ENCODE results near the genes FGFBP1 and FGFBP2.

DNA sequence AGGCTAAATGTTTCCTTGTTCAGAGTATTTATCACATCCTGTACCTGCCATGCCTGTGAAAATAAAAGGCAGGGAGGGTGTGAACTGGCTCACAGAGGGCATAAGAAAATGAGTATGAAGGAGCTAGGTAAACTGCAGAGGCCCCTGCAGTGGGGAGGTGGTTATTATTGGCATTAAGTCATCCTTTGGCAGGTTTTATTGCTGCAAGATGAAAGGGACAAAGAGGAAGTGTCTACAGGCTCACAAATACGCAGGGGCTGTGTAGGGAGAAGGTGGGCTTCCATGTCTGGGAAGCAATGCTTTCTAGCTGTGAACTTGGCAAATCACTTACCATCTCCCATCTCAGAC, 76.9 kb upstream of the HS3ST1 start:
- PRO-cap, 2 experiments: no peak in any of the 2 experiments

GRCh38 chr4:11769312-11770015, 340.8 kb upstream of the HS3ST1 start:
- PRO-cap, 2 experiments: no peak in any of the 2 experiments

DNA sequence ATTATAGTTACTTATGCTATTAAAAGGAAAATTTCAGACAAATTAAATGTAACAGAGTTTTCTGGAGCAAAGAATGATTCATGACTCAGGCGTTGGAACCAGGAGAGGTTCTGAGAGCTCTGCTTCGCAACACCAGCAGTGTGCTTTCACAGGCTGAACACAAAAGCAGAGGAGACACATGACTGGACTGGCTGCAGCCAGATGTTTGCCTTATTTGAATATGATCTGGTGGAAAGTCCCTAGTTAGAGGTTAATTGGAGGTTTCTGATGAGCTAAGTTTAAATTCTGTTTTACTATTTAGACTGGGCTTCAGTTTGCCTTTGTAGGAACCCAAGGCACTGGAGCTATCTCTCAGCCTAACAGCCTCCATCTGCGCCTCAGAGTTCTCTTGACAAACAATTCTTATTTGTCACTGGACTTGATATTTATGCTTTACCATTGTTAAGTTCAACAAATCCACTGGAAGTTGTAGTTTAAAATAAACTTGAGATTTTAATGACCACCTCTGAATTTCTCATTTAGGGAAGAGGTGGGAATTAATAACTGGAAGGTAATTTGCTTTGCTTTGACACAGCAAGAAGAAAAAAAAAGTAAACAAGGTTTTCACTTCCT, 16.1 kb downstream of the BOD1L1 start:
- PRO-cap, 2 experiments: no peak in any of the 2 experiments

DNA sequence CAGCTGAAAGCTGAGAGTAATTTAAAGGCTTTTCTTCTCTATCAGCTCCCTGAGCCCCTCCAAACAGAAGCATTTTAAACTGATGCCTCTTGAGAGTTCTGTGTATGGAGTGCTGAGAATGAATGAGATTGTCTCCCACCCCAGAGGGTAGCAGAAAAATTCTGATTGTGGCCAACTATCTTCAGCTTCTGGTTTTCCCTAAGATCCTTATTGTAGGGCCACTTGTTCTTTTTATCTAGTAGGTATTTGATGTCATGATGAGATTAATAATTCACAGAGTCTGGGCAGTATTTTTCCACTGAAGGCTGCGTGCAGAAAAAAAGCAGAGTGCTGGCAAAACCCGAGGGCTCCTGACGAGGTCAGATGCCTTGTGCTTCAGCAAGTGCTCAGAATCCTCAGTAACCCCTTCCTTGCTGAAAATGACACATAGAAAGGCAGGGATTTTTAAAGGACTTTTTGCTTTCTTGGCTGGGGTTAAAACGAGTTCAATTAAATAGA, 363.7 kb upstream of the BOD1L1 start:
- PRO-cap, 2 experiments: no peak in any of the 2 experiments

GRCh38 chr4:14165532-14166127, 538.1 kb upstream of the BOD1L1 start:
- PRO-cap, 2 experiments: no peak in any of the 2 experiments

GRCh38 chr4:15033882-15034773, 31.8 kb downstream of the CPEB2 start:
- PRO-cap, 2 experiments: no peak in any of the 2 experiments

- PRO-cap, 2 experiments: no peak in any of the 2 experiments
Observed at GRCh38 chr4:15065937-15067071, 64.0 kb downstream of the CPEB2 start.

DNA sequence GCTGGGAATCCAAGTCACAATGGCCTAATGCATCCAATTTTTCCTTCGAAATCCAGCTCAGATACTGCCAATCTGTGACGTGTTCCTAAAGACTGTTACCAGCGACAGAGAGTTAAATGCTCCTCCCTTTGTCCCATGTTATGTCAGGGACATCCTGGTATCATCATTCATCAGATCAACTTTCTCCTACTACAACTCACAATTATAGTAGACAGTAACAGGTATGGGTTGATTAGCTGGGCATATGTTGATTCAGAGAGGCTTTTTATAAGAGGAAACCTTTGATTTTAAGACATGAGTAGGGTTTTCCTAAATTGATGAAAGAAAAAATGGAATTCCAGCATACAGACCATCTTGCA, 143.8 kb downstream of the CPEB2 start:
- PRO-cap, 2 experiments: no peak in any of the 2 experiments

- PRO-cap, 2 experiments: no peak in any of the 2 experiments
Observed at GRCh38 chr4:15419893-15420608, 7.8 kb upstream of the C1QTNF7 start.

DNA sequence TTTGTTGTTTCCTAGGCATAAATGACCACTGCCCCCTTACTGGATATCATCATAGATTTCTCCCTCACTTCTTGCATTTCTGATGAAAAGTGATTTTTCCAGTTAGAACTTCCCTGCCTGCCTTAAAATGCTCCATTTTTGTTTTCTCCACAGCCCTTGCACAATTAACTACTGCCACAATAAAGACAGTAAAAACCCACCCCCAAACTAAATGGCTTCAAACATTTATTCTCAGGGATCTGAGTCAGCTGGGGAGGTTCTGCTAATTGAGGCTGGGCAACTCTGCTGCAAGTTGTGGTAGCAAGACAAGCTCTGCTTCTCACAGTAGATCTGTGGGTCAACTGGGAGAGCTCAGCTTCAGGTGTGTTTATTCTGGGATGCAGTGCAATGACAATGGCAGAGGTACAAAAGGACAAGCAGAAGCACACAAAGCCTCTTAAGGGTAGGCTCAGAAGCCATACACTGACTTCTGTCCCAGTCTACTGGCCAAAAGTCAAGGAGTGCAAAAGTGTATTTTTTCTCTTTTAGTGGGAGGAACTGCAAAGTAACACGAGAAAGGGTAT, 60.9 kb downstream of the FBXL5 start:
- PRO-cap, 2 experiments: no peak in any of the 2 experiments

GRCh38 chr4:15677384-15678278, 4.0 kb upstream of the FAM200B start:
- PRO-cap, 2 experiments: no peak in any of the 2 experiments

DNA sequence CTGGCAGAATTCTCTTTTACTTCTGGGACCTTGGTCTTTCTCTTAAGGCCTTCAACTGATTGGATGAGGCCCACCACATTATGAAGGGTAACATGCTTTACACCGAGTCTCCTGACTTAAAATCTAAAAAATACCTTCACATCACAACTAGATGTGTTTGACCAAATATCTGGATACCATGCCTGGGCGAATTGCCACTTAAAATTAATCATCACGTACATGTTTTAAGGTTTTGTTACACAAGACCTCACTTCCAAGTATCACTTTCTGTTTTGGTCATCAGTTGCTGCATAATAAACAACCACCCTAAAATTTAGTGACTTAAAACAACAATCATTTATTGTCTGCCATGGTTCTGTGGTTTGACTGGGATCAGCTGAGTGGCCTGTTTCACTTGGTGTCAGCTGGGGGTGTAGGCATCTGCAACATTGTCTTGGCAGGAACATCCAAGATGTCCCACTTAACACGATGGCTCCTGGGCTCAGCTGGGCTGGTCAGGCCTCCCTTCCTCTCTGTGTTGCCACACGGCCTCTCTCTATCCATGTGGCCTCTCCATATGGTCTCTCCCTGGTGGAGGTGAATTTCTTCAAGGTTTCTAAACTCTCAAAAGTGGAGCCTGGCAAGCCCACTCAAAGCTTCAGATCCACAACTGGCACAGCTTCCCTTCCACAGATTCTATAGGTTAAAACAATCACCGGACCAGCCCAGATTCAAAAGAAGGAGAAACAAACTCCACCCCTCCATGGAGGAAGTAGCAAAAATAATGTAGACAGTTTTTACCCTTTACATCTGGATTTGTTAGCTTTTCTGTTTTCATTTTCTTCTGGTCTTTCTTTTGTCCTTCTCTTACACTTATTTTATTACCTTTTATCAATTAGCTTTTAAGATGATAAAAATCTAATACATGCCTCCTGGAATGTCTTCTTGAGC, 3.7 kb downstream of the CD38 start:
- PRO-cap, 2 experiments: no peak in any of the 2 experiments

DNA sequence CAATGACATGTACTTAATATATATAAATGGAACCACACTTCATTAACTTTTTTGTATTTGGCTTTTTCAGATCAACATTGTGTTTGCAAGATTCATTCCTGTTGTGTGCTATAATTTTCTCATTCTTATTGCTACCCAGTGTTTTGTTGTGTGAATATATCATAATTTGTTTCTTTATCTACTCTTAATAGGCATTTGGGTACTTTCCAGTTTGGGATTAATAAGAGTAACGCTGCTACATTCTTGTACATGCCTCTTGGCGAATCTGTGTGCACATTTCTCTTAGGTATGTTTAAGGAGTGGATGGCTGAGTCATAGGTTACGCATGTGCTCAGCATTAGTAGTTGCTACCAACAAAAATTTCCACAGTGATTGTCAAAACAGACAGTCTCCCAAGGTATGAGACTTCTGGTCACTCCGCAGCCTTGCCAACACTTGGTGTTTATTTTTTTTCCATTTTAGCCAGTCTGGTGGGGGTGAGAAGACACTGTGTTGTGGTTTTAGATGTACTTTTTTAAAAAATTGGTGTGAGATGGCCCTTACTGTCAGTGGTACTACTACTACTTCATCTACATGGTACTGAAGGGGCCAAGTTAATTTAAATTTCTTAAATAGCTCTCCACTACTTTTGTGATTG, 44.6 kb downstream of the FGFBP1 start:
- PRO-cap, 2 experiments: no peak in any of the 2 experiments

GRCh38 chr4:15936449-15937009, 2.0 kb downstream of the FGFBP1 start:
- PRO-cap, 2 experiments: no peak in any of the 2 experiments

GRCh38 chr4:15938130-15938815, at the start of gene FGFBP1:
Gene FGFBP1 (minus strand): TSS chr4:15938740.
- PRO-cap, 2 experiments: no peak in any of the 2 experiments

- PRO-cap, 2 experiments: no peak in any of the 2 experiments
Observed at GRCh38 chr4:15962634-15963588, at the start of gene FGFBP2. Gene FGFBP2 (minus strand): TSS chr4:15963175.

GRCh38 chr4:16078975-16079634, 4.7 kb downstream of the PROM1 start:
- PRO-cap, 2 experiments: no peak in any of the 2 experiments

DNA sequence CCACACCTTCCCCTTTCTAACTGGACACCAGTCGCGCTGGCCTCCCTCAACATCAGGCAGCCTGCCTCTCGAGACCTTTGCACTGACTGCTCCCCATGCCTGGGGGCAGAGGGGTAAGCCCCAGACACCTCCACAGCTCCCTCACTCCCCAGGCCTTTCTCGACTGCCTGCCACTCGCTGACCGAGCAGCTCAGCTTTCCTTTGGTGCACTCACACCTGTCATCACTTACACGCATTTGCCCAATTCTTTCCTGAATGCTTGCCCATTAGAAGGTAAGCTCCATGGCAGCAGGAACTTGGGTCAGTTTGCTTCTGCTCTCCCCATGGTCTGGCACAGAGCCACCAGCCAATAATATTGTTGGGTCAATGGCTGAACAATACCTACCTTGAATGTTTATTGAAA, 32.2 kb upstream of the PROM1 start:
- PRO-cap, 2 experiments: no peak in any of the 2 experiments

DNA sequence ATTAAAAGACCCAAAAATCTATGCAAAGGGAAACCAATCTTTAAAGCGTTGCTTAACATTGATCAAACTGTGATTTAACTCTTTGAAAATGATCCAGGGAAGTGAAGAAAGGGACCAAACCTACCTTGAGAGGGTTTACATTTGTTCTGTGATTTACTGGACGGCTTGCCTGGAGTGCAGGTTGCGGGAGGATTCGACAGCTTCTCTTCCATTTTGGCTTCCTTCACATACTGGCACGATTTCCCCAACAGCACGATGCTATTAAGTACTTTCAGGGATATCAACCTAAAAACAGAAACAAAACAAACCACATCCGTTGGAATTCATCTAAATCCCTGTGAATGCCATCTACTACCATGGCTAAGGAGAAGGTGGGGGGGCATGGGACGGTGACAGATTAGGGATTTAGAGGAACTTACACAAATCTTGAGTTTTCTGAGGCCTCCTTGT, 59.7 kb downstream of the TAPT1 start:
- PRO-cap, 2 experiments: no peak in any of the 2 experiments

- PRO-cap, 2 experiments: peak in 1 of 2 experiments; most common plus-strand start chr4:16225408 (in 1)
Observed at GRCh38 chr4:16225089-16225583, 1.1 kb downstream of the TAPT1 start.

All from cerebral cortex (tissue), 2 donors.